GM12892 (cell line): Measurements from ENCODE around the gene SPACA9.

DNA sequence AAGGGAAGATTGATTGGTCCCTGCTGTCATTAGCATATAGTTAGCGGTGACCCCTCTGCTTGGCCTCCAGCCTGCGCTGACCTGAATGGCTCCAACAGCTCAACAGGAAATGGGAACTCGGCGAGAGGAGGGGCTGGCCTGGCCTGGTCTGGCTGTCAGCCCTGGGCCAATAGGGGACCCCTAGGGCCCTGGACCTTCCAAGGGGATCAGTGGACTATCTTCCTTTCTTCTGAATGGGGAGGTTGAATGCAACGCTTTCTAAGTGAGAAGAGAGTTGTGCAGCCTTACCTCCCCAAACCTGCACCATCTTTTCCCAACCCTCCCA lies 67.8 kb upstream of the RAPGEF1 start:
- RRBS = no CpG with 5 or more reads among the region's 5 CpGs

DNA sequence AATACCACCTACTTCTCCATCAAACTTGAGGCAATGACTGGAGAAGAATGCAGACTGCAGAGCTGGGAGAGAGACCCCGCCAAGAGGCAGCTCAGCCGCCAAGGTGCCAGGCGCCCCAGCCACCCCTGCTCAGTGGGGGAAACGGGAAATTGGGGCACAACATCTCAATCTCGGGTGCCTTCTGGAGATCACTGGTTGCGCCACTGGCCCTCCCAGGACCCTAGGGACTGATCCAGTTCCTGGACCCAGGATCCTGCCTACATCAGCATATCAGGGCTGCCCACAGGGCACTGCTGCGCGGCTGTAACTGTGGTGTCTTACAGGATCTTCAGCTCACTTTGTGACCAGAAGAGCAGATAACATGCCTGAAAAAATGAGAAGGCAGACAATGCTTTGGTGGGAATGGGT lies 135.1 kb upstream of the RAPGEF1 start:
- RRBS = no CpG with 5 or more reads among the region's 8 CpGs

GRCh38 chr9:131997813-131998012 lies 82.0 kb downstream of the MED27 start:
- RRBS = no CpG with 5 or more reads among the region's 3 CpGs

- RRBS = 3% methylated on average over 28 of the region's 52 CpGs
Observed at GRCh38 chr9:132163134-132163651, 1.3 kb downstream of the NTNG2 start.

DNA sequence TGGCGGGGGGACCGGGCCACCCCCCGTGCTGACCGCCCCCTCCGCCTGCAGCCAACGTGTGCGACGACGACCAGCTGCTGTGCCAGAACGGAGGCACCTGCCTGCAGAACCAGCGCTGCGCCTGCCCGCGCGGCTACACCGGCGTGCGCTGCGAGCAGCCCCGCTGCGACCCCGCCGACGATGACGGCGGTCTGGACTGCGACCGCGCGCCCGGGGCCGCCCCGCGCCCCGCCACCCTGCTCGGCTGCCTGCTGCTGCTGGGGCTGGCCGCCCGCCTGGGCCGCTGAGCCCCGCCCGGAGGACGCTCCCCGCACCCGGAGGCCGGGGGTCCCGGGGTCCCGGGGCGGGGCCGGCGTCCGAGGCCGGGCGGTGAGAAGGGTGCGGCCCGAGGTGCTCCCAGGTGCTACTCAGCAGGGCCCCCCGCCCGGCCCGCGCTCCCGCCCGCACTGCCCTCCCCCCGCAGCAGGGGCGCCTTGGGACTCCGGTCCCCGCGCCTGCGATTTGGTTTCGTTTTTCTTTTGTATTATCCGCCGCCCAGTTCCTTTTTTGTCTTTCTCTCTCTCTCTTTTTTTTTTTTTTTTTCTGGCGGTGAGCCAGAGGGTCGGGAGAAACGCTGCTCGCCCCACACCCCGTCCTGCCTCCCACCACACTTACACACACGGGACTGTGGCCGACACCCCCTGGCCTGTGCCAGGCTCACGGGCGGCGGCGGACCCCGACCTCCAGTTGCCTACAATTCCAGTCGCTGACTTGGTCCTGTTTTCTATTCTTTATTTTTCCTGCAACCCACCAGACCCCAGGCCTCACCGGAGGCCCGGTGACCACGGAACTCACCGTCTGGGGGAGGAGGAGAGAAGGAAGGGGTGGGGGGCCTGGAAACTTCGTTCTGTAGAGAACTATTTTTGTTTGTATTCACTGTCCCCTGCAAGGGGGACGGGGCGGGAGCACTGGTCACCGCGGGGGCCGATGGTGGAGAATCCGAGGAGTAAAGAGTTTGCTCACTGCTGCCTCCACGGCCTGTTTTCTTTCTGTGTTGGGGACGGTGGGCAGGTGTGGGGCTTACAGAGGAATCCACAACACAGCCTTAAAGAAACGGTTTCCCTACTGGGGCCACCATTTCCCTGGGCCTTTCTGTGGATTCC lies 80.3 kb downstream of the NTNG2 start:
- RRBS = 1% methylated on average over 40 of the region's 97 CpGs

DNA sequence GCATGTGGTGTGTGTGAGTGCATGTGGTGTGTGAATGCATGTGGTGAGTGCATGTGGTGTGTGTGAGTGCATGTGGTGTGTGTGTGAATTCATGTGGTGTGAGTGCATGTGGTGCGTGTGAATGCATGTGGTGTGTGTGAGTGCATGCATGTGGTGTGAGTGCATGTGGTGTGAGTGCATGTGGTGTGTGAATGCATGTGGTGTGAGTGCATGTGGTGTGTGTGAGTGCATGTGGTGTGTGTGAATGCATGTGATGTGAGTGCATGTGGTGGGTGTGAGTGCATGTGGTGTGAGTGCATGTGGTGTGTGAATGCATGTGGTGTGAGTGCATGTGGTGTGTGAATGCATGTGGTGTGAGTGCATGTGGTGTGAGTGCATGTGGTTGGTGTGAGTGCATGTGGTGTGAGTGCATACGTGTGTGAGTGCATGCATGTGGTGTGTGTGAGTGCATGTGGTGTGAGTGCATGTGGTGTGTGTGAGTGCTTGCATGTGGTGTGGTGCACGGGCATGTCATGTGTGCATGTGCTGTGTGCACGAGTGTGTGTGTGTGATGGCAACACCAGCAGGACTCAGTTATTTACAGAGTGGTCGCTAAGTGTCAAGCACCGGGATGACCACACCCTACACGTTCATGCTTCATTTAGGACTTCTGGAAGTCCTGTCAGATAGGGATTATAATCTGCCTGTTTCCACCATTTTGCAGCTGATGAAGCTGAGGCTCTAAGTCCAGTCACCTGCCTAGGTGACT lies 23.6 kb upstream of the SETX start:
- RRBS = no CpG with 5 or more reads among the region's 7 CpGs

GRCh38 chr9:132639206-132639948 lies 30.4 kb downstream of the DDX31 start:
- RRBS = no CpG with 5 or more reads among the region's 10 CpGs

GRCh38 chr9:132731241-132731574 lies 60.9 kb downstream of the GTF3C4 start:
- RRBS = no CpG with 5 or more reads among the region's 3 CpGs

DNA sequence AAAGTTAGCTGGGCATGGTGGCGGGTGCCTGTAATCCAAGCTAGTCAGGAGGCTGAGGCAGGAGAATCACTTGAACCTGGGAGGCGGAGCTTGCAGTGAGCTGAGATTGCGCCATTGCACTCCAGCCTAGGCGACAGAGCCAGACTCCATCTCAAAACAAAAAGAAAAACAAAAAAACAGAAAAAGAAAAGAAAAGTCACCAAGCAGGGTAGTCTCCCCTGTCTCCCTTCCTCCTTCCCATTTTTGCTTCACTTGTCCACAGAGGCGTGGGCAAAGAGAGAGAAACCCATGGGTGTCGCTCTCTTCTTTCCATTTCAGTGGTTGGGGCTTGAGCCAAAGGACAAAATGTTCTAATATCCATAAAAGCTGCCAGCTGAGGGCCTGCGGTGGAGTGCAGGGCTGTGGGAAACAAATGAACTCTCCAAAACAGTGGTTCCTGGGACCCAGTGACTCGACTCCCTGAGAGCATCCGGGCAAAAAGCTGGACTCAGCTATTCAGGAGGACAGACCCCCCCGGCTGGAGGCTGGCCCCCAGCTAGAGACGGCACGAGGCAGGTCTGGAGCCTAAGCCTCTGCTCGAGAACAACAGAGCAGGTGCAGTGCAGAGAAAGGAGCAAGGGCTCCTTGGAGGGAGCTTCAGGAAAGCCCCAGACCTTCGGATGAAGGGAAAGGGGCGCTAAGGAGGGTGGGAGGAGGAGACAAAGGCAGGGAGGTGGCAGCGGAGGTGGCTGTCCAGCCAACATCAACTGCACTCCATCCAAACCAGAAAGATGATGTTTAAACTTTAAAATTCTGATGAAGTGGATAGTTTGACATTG lies 6.8 kb downstream of the AK8 start:
- RRBS = no CpG with 5 or more reads among the region's 16 CpGs

DNA sequence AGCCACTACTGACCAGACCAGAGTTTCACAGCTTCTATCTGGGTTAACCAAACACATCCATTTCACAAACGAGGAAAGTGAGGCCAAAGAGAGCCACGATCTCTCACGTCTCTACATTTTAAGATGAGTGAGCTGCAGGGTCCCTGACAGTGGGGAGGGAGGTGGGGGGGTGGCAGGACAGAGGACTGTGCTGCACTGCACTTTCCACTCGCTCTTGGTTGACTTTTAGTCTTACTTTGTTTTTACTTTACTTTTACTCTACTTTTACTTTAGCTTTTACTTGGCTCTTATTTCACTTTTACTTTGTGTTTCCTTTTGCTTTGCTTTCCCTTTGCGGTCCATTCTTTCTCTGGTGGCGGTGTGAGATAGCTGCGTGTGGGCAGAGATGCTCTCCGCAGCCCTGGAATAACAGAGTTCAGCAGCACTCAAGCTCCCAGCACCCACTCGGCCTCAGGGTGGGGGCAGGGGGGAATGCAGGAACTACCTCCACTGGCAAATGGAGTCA lies 4.8 kb downstream of the AK8 start:
- RRBS = no CpG with 5 or more reads among the region's 9 CpGs

- RRBS = 6% methylated on average over 9 of the region's 34 CpGs
Observed at GRCh38 chr9:132878604-132879152, at the start of gene SPACA9. SPACA9 (plus strand) TSS chr9:132878898.

- RRBS = no CpG with 5 or more reads among the region's 1 CpG
Observed at GRCh38 chr9:132942059-132942305, 2.4 kb downstream of the TSC1 start.

DNA sequence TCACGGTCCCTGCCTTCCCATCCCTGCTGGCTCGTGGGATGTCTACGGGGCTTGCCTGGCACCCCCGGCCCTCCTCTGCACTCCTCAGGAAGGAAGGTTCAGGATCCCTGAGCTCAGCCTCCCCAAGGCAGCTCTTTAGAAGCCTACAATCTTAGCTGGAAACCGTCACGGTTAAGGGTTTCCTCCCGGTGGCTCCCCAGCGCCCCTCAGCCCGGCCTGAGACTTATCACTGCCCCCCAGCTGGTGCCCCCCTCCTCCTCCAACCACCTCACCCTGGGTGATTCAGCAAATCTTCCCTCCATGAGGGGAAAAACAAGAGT lies 25.5 kb downstream of the GFI1B start:
- RRBS = no CpG with 5 or more reads among the region's 9 CpGs

DNA sequence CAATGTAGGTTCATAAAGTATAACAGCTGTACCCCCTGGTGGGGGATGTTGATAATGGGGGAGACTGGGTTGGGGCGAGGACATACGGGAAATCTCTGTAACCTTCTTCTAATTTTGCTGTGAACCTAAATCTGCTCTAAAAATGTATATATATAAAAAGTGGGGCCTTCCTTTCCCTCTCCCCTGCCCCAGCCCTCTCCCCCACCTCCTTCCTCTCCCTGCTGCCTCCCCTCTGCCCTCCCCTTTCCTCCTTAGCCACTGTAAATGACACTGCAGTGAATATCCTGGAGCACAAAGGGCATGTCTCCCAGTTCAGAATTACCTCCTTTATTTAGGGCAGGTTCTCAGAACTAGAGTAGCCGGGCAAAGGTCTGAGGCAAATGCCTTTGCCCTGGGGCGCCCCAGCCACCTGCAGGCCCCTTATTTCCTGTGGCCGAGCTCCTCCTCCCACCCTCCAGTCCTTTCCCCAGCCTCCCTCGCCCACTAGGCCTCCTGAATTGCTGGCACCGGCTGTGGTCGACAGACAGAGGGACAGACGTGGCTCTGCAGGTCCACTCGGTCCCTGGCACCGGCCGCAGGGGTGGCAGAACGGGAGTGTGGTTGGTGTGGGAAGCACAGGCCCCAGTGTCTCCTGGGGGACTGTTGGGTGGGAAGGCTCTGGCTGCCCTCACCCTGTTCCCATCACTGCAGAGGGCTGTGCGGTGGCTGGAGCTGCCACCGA lies 19.3 kb downstream of the CEL start:
- RRBS = no CpG with 5 or more reads among the region's 15 CpGs

GRCh38 chr9:133121381-133121927 lies 414 bp upstream of the RALGDS start:
- RRBS = under 1% methylated on average over 5 of the region's 25 CpGs

DNA sequence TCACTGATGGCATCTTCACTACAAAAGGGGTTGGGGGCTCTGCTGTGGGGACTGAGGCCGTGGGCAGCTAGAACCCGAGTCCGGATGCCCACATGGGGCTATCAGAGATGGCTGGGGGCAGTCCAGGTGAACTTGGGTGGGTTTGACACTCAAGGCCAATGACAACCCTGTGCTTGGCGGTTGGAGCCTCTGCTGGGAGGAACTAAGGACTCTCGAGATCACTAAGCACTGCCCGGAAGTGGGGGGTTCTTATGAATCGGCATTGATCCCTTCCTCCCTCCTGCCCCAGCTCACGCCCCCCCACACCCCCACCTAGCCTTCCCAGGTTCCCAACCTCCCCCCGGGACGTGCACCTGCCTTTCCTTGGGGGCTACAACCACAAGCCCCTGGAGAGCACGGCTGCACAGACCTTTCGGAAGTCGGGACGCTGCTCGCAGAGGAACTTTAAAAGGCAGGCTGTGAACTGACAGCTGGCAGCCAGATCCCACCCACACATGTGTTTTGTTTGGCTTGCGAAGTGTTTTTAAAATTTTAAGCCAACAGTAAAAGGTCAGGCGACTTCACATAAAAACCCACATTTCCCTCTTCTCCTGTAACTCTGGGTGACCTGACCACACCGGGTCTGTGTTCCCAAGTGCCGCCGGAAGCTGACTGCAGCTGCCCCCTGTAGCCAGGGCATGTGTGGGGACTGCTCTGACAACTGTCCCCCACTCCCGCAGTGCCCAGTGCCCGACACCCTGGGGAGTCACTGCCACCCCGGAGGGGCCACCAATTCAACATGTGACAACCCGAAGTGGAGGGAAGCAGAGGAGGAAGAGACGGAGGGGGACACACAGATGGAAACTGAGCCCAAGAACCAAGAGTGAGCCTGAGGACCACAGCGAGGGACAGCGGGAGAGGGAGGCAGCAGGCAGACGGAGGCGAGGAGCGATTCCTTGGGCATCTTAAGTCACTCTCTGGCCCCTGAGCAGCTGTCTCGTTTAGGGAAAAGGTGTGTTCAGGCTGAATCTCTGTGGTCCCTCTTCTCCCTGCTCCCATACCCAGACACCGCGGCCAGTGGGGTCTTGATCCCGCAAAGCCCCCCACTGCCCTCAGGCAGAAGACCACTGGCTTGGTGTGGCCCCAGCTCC lies 5.2 kb upstream of the RALGDS start:
- RRBS = no CpG with 5 or more reads among the region's 34 CpGs

DNA sequence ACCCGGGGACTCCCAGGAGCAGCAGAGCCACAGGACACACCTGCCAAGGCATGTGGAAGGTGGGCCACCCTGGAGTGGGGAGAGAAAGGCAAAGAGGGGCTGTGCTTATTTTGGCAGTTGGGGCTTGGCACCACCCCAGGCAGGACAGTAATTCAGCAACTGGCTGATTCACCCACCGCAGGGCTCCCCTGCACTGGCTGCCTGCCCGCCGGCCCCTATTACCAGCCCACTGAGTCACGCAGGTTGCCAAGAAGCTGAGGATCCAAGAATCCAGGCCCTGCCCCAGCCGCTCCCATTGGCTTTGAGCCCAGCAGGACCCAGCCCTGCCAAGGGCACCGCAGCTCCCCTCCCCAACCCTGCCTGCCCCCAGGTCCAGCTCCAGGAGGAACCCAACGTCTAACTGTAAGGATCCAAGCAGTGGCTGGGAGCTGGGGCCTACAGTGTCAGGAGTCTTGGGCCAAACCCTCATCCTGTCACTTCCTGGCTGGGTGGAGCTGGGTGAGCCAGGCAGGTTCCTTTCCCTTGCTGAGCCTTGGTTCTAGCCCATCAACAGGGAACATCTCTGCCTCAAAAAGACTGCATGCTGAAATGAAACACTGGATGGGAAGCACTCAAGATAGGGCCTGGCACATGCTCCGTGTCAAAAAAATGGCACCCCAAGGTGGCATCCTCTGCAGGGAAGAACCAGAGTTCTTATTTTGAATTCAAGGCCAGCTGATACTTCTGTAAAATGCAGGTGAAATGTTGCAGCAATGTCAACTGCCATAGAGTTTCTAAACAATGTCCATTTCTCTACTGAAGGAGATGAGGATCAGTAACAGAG lies 14.4 kb upstream of the RALGDS start:
- RRBS = no CpG with 5 or more reads among the region's 9 CpGs

DNA sequence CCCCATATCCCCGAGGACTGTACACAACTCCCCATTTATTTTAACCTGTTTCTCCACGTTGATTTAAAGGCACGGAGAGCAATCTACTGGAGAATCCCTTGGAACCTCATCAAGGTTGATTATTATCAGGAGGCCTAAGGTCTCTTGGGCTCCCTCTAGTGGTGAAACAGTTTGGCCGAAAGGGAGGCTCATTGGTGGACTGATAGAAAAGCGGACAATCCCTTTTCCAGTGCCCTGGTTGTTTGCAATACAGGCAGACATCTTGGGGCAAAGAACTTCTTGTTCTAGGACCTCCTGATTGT lies 16.2 kb upstream of the GBGT1 start:
- RRBS = no CpG with 5 or more reads among the region's 5 CpGs

DNA sequence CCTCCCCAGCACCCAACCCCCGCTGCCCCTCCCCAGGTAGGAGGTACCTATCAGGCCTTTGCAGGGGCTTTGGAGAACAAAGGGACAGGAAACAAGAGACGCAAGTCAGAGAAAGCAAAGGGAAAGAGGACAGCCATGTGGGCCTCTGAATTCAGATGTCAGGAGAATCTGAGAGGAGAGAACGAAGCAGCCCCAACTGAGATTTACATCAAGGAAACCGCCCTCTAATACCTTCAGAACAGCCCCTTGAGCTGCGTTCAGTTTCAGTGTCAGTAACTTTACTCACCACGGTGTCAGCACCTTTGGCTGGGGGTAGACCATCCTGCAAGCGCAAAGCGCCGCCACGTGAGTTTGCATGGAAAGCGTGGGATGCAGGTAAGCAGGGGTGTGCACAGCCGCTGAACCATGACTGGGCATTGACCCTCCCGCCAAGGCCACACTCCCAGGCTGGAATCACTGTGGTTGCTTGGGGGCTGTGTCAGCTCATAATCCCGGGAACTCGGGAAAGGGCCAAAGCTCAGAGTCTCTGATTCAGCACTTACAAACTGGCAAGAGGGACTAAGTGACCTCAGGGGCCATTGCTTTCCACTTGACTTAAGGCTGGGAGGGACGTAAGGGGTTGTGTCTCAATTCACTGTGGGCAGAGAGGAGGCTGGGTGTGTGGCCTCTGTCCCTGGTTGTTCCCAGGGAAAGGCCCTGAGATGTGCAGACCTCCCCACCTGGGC lies 48.9 kb upstream of the OBP2B start:
- RRBS = no CpG with 5 or more reads among the region's 16 CpGs

GRCh38 chr9:133275379-133276290 lies 60.4 kb downstream of the SURF6 start:
- RRBS = 16% methylated on average over 17 of the region's 91 CpGs